ENCODE measurements around the genes PPP3CA, CISD2 and TACR3.

- PRO-cap, result bidirectional peak, plus-strand start at chr4:101346666, minus-strand start at chr4:101346344
- RRBS, result no CpG with 5 or more reads among the region's 48 CpGs
Observed at GRCh38 chr4:101345607-101346455, 1.5 kb downstream of the PPP3CA start.

GRCh38 chr4:101346456-101346705 is 945 bp downstream of the PPP3CA start:
- PRO-cap, result bidirectional peak, plus-strand start at chr4:101346666, minus-strand start at chr4:101346344
- RRBS, result no CpG with 5 or more reads among the region's 25 CpGs

DNA sequence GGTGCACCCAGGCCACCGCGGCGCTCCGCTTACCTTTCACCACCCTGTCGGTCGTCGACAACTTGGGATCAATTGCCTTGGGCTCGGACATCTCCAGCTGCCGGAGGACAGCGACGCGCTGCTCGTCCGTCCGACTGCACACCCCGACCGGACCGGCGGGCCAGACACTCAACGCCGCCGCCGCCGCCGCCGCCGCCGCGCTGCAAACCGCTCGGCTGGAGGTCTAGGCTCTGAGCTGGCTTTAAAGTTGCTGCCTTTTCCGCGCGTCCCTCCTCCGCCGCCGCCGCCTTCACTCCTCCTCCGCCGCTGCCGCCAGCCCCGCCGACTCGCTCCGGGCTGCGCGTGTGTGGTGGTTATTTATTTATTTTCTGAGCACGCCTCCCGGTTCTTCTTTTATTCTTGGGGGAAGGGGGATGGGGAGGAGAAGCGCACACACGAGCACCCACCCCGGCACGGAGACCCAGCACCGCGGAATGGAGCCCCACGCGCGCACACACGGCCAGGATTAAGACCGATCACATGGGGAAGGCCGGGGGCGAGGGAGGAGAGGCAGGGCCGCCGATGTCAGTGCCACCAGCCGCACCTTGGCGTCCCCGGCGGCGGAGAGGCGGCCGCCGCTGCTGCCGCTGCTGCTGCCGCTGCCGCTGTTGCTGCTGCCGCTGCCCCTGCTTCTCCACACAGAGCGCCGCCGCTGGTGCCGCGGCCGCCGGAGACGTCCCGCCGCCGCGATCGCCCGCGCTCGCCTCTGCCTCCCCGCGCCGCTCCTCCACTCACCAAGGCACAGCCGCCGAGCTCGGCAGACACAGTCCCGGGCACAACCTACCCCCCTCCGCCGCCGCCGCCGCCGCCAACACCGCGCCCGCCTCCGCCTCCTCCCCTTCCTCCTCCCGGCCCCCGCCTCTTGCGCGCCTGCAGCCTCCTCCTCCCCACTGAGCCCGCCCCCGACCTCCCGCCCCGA is at the start of gene PPP3CA:
PPP3CA (minus strand) TSS at position 821 of the 958 bp plus-strand sequence.
- PRO-cap, result bidirectional peak, plus-strand start at position 396 of the sequence, minus-strand start at position 332 of the sequence; bidirectional peak, plus-strand start outside the sequence, minus-strand start at position 795 of the sequence
- RRBS, result under 1% methylated on average over 53 of the region's 117 CpGs

DNA sequence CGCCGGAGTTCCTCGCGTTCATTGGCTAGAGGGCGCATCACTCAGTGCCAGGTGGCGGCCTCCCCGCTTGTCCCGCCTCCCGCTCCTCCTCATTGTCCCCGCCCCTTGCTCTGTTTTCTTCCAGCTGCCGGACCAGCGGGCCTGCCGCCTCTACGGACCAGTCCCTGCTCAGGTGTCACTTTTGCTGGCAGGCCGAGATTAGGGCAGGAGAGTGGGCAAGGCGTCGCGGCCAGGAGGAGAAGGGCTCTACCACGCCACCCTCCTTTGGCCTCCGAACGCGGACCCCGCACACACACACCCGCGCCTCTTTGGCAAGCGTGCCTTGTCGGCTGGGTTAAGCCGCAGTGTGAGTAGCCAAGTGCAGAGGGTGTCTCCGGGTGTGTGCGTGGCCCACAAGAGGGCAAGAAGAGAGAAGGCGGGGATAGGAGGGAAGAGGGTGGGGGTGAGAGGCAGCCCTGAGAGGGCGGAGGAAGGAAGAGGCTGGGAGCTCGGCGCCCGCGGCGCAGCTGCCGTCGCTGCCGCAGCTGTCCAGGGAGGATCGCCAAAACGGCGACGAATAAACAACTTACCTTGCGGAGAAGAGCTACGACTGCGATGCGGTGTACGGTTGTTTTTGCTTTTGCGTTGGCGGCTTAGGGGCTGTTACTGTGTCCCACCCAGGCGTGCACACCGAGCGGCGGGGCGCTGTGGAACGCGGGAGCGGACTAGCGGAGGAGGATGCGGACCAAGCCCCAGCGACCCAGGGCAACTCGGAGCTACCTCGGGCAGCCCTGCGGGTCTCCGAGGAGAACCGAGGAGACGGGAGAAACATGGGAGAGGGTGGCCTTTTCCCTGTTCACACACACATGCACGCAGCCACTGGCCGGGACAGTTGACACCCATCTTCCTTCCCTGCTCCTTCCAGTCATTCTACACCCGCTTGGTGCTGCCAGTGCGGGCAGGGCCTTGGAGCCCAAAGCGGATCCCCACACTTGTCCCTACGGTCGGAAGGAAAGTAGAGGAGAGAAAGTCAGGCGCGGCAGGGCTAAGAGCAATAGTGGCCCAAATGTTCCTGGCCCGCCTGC is 670 bp upstream of the PPP3CA start:
- PRO-cap, result bidirectional peak, plus-strand start at position 114 of the sequence, minus-strand start outside the sequence; bidirectional peak, plus-strand start at position 452 of the sequence, minus-strand start at position 348 of the sequence
- RRBS, result 3% methylated on average over 2 of the region's 78 CpGs

DNA sequence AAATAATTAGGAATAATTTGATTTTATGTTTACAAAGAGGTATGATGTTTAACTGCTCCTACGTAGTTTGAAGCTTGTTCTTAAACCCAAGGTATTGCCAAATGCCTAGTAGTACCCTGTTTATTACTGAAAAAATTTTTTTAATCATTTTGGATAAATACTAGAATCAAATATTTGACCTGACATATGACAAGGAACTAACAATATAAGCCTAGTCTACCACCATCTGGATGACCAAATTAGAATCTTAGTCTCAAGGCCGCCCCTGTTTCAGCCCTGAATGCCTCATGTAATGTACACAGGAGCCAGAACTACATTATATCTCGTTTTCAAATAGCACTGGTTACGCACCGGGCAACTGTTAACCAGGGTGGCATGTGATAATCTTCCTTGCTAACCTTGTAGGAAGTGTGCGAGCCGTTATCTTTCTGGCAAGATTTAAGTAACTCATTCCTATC is 1.6 kb downstream of the SLC39A8 start:
- PRO-cap, result no peak
- RRBS, result no CpG with 5 or more reads among the region's 7 CpGs

DNA sequence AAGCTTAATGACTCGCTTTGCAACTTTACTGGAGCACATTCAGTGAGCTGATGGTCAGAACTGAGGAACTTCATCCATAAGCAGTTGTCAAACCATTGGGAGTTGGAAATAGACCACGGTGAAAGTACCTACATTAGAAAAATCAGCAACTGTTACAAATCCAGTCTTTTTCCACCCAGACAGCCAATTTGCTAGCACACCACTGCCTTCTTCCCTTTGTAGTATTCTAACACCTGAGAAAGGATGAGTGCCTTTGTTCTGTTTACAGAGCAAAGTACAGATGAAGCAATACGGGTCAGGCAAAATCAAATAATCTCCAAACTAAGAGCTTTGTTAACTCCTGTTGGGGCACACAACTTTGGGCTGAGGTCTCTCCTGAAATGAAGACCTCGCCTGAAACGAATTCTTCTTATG is 59.0 kb upstream of the NFKB1 start:
- PRO-cap, result no peak
- RRBS, result no CpG with 5 or more reads among the region's 5 CpGs

DNA sequence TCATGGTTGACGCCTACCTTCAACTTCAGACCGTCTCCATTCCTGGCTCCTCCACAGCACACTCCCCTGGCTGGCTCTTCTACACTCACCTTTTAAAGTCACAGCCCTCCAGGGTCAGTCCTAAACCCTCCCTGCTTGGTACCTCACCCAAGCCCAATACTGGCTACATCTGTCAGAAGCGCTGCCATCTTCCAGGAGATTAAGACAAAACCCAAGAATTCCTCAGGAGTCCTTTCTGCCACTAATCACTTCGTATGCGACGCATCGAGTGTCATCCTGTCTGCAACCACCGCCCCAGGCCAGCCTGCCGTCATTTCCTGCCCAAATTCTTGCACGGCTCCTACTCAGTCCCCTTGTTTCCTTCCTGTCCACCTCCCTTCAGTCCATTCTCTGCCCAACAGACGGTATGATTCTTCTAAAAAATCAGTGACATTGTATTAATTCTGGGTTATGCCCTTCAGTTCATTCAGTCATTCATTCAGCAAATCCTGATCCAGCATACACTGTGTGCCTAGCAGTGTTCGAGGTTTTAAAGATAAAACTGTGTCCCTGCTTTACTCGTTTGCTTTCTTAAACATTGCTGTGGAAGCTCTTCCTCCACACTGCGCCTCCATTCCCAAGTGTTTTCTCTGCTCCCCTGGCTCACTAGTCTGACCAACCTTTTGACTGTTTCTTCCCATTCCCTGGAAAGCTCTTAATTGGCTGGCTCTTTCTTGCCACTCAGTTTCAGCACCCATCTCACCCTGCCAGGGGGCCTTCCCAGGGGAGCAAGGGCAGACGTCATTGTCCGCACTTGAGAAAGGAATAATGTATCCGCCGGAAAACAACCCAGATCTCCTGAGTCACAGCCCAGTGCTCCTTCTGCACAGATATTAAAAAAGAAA is 113.8 kb downstream of the NFKB1 start:
- PRO-cap, result no peak
- RRBS, result no CpG with 5 or more reads among the region's 18 CpGs

- PRO-cap, result no peak
- RRBS, result no CpG with 5 or more reads among the region's 2 CpGs
Observed at GRCh38 chr4:102796758-102797606, 30.4 kb downstream of the UBE2D3 start.

DNA sequence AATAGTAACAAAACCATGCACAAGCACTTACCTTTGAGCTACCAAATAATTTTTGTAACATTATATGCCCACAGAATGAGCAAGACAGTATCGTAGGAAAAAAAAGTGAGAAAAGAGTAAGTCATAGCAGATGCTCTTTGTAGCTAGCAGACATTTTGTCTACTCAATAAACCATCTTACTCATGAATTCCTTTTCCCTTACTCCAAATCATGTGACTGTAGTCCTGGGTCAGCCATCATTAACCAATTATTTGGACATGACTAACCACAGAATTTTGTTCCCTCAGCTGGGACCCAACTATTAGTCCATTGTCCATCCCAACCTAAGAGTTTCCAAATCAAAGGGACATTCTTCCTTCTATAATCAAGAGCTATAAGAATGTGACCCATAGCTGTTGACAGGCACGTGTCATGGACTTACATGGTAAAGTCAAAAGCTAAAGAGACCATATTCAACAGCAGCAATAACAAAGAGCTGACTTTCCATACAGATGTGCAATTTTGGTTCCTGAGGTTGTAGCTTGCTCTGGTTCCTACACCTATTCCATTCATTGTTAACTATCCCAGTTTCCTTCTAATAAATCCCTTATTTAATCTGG is 11.3 kb downstream of the UBE2D3 start:
- PRO-cap, result no peak
- RRBS, result no CpG with 5 or more reads among the region's 2 CpGs

DNA sequence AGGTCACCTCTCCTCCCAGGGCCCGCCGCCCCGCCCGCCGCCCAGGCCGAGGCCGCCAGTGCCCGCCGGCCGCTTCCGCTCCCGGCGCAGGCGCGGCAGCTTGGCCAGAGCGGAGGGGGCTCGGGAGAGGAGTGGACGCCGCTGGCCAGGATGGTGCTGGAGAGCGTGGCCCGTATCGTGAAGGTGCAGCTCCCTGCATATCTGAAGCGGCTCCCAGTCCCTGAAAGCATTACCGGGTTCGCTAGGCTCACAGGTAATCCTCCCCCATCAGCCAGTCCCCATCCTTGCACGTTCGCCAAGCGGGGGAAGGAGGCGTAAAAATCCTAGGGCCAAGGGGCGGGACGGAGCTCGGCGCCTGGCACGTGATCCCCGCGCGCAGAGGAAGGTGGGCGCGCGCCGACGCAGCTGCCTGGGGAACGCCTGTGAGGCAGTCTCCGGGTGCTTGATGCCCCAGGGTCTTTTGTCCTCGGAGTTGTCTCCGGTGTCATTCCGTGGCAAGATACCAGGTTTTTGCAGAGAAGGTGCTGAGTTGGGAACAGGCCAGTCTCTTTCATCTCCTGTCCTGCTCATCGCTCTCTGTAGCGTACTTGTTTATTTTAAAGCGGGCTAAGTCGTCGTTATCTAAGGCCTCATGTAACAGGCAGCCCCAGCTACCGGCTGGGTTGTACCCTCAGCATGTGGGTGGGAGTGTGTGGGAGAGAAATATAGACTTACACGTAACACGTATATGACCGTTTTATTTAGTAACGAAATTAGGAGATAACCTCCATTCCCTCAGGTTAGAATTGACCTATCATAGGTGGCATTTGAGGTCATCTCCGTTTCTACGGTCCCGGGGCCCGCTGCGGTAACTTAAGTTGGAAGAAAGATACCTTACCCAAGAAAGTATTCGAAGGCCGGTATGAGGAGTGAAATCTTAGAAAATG is at the start of gene CISD2:
CISD2 (plus strand) TSS at position 58 of the 926 bp plus-strand sequence.
- PRO-cap, result bidirectional peak, plus-strand start at position 107 of the sequence, minus-strand start outside the sequence; bidirectional peak, plus-strand start at position 361 of the sequence, minus-strand start at position 294 of the sequence
- RRBS, result 0% methylated on average over 3 of the region's 64 CpGs

DNA sequence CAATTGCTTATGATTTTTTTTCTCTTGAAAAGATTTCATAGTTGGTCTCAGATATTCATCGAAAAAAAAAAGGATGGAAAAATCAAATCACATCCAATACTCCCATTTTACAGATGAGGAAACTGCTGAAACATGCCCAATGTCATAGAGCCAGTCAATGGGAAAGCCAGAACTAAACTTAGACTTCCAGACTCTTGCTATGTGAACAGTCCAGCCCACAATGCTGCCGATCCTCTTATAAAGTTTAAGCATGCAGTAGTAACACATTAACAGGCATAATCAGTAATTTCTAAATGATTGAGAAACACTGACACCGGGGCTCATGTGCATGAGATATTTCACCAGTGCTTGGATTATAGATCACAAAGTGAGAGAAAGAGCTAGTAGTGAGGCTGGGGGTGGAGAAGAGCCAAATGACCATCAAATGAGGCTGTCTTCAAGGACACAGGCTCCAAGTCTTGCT is 2.6 kb downstream of the BDH2 start:
- PRO-cap, result no peak
- RRBS, result no CpG with 5 or more reads among the region's 3 CpGs

- PRO-cap, result no peak
- RRBS, result 83% methylated on average over 6 of the region's 64 CpGs
Observed at GRCh38 chr4:103718847-103720179, at the start of gene TACR3. Gene TACR3, minus strand, starts transcription at chr4:103719985.

DNA sequence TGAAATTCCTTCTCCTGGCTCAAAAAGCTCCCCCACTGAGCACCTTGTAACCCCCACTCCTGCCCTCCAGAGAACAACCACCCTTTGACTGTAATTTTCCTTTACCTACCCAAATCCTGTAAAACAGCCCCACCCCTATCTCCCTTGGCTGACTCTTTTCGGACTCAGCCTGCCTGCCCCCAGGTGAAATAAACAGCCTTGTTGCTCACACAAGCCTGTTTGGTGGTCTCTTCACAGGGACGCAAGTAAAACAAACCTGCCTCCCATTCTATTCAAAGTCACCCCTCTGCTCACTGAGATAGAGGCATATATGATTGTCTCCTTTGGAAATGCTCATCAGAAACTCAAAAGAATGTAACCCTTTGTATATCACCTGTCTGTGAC is 227.0 kb upstream of the TACR3 start:
- PRO-cap, result unidirectional peak, plus-strand start at position 153 of the sequence
- RRBS, result no CpG with 5 or more reads among the region's 2 CpGs

- PRO-cap, result no peak
- RRBS, result no CpG with 5 or more reads among the region's 2 CpGs
Observed at GRCh38 chr4:104418245-104418702, 76.4 kb downstream of the CXXC4 start.

- PRO-cap, result no peak
- RRBS, result no CpG with 5 or more reads among the region's 8 CpGs
Observed at GRCh38 chr4:104425006-104425522, 69.6 kb downstream of the CXXC4 start.

DNA sequence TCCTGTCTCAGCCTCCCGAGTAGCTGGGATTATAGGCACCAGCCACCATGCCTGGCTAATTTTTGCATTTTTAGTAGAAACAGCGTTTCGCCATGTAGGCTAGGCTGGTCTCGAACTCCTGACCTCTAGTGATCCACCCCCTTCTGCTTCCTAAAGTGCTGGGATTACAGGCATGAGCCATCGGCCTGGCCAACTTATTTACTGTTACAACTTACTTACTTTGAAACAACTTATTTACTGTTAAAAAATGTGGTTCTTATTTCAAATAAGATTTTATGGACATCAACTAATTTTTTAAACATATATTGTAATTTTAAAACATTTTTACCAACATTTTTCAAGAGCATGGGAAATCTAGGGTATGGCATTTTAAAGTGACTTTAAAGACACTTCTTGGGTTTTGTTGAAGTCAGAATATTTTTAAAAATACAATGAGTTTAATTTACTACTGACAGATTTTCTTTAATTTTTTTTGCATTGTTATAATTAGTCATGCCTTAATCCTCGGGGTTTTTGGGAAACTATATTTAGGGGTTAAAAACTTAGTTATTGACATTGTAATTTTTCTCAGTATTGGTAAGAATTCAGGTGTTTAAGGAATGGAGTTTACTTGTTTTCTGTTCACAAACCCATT is 11.2 kb downstream of the TET2 start:
- PRO-cap, result no peak
- RRBS, result no CpG with 5 or more reads among the region's 6 CpGs

DNA sequence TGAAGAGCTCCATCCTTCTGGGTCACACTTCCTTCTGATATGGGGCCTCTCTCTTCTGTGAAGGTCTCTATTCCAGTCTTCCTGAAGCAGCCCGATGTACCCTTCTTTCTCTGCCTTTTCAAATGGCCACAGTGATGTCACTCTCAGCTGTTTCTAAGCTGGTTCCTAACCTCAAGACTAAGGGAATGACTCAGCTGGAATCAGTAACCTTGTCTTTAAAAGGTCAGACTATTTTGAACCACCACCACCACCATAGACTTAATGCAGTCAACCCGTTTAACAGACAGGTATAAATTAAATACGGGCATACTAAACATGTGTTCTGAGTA is 121.1 kb downstream of the PPA2 start:
- PRO-cap, result no peak
- RRBS, result no CpG with 5 or more reads among the region's 3 CpGs

DNA sequence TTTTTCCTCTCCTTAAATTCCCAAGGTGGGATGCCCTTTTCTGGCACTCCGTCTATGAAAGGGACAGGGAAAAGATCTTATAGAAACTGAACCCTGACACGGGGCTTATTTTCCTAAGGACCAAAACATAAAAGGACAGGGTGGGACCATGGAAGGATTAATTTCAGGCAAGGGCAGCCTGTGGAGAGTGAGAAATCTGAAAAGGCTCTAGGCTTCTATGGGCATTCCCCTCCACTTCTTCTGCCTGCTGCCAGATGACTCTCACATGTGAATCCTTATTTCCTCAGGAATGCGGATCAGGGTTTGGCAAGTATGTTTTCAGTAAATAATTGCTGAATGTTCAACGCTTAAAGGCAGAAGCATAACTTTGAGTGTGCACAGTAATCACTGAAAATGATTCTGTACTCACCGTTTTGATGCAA is 625 bp upstream of the ARHGEF38 start:
- PRO-cap, result no peak
- RRBS, result no CpG with 5 or more reads among the region's 5 CpGs

GRCh38 chr4:105553751-105554116 is 1.3 kb downstream of the ARHGEF38 start:
- PRO-cap, result no peak
- RRBS, result no CpG with 5 or more reads among the region's 3 CpGs

DNA sequence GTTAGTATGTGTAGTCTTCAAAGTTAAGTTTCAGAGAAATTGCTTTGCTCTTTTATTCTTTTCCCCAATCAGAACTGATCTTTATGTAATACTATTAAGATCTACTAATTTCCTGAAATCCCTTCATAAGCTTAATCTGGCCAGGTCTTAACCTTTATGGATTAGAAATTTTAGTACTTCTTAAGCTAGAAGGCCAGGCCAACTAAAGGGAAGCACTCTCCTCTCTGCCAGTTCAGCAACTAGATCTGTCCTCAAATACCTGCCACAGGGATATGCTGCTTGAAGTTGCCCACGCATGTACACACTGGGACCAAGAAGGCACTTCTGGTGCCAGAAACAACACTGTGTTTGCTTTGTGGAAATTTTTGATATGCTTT is 7.5 kb downstream of the NPNT start:
- PRO-cap, result no peak
- RRBS, result no CpG with 5 or more reads among the region's 1 CpG